Amniotic epithelial cell (primary cell): ENCODE data around the genes KDM2B and MORN3.

DNA sequence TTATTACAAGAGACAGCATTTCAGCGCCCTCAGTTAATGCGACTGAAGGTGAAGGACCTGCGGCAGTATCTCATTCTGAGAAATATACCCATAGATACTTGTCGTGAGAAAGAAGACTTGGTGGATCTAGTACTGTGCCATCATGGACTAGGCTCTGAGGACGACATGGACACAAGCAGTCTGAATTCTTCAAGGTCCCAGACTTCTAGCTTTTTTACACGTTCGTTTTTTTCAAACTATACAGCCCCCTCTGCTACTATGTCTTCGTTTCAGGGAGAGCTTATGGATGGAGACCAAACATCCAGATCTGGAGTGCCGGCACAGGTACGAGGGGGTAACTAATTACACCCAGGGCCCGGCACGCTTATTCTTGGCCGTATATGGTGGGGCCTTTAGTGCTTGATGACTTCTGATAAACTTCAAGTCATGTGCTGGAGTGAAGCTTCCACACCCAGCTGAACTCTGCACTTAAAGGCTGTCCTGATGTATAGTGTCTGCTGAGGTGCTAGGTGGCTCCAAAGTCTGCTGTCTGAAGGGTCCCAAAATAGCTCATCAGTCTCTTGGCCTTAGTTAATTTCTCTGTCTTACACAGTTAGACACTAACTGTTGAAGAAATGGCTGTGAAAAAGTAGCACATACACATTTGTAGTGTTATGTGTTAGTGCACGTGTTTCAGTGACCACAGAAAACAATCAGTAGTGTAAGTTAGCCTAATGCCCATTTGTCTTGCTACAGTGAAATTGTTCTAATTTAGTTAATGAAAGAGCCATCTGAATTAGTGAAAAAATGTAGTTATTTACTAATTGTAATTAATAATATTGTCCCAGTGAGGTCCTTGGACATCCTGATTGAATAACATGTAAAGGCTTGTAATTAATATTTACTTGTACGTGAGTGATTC is 17.9 kb downstream of the RNF34 start:
- RRBS: no CpG with 5 or more reads among the region's 15 CpGs

GRCh38 chr12:121423620-121424405 is 23.9 kb downstream of the RNF34 start:
- RRBS: no CpG with 5 or more reads among the region's 8 CpGs

GRCh38 chr12:121442510-121443204 is 42.7 kb downstream of the RNF34 start:
- RRBS: no CpG with 5 or more reads among the region's 47 CpGs

- RRBS: no CpG with 5 or more reads among the region's 4 CpGs
These were observed 50.2 kb downstream of the KDM2B start for GRCh38 chr12:121530513-121531183.

GRCh38 chr12:121535796-121536334 is 45.0 kb downstream of the KDM2B start:
- RRBS: no CpG with 5 or more reads among the region's 21 CpGs

- RRBS: 3% methylated on average over 4 of the region's 22 CpGs
These were observed at the start of gene KDM2B for GRCh38 chr12:121580879-121581475. Gene KDM2B (minus strand): TSS chr12:121581023.

DNA sequence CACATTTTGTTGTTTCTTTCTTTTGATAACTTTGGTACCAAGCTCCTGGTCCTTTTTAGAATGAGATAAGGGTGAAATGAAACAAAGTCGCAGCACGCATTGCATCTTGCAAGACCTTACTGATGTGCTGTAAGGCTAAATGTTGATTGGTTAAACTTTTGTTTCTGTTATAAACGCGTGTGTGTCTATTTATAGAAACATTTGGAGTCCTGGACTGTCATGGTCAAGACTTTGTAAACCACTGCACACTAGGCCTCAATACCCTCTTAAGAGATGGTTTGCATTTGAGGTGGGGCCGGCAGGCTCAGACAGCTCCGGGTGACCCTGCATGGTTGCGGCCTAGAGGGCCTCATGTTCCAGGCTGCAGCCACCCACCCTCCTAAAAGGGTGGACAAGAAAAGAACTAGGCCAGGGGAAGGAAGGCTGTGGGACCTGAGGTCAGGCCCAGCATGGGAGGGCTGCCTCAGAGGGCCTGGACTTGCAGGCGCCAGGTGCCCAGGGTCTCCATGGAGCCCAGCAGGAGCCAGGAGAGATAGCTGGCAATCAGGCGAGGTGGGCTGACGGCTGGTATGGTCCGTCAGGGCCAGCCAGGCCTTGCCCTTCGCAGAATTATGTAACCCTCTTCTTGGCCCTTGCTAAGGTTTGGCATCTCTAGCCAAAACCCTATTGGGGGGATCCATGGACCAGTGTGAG is 36.7 kb downstream of the MORN3 start:
- RRBS: no CpG with 5 or more reads among the region's 12 CpGs

DNA sequence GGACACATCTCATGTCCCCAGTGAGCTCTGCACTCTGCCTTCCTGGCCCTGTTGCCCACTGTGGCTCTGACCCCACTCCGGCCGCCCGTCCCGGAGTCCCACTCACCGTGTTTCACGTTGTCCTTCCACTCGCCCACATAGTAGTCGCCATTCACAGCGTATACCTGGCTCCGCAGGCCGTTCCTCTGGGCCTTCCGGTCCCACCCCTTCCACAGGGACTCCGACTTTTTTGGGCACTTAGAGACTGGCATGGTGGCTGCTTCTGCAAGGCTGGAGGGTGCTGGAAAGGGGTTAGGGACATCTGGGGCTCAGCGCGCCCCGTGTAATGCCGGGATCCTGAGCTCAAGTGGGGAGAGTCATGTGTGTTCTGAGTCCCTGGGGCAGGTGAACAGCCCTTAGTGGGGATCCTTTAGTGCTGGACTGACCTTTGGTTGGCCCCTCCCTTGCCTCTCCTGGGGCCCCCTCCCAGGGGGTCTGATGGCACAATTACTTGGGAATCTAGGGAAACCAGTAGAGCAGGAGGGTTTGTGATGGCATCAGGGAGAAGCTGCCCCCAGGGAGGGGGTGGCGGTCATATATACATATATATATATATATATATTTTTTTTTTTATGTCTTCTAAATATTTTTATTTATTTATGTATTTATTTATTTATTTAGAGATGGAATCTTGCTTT is at the start of gene MORN3:
TSS of gene MORN3 (minus strand) at position 422 of the 677 bp plus-strand sequence.
- RRBS: 93% methylated on average over 3 of the region's 18 CpGs

DNA sequence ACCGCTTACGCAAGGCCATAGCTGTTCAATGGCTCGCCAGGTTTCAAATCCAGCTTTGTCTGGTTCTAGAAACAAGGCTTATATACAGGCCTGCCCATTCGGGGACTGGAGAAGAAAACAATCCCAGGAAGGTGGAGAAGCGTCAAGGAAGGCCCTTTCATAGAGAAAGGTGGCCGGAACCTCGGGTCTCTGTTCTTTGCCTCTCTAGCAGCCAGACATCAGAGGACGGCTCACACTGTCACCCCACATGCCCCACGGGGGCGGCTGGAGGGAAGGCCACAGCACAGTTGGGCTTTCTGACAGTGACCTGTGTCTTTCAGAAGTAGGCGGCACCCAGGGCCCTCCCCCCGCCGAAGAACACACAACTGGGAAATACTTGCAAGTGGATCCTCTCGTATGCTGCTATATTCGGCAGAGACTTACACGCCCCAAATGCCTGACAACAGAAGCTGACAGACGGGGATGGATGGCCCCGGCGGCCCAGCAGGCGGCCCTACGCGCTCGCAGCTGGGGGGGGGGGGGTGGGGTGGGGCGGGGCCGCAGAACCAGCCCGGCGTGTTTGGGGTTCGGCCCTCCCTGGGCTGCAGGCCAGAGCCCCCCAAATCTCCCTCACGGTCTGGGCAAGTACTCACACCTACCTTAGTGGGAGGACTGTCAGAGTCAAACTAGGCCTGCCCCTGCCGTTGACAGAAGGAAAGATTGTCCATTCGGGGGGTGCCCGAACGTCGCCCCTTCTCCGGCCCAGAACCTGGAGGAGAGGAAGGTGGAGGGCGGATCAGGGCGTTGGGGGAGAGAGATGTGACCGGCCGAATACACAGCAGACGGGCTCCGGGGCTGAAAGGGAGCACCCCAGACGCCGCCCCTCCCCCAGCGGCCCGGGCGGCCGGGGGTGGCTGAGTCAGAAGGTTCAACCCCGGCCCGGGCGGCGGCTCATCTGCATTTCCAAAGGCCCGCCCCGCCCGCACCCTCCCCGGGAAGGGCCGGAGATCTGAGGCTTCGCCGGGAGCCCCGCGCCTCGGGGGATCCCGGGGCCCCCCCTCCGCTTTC is 4.3 kb upstream of the SETD1B start:
- RRBS: 3% methylated on average over 19 of the region's 63 CpGs

GRCh38 chr12:121809336-121810131 is 5.7 kb downstream of the SETD1B start:
- RRBS: no CpG with 5 or more reads among the region's 30 CpGs

DNA sequence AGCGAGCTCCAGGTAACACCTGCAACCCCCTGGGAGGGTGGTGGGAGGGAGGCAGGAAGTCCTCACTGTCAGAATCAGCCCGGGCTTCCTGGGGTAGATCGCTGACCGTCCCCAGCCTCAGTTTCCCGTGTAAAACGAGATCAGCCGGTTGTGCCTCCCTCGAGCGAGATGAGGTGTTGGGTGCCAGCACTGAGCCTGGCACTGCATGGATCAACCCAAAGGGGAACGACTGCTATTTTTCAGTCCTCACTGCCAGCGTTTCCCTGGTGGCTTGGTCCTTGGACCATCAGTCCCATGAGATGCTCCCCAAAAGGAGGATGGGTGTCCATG is 16.0 kb downstream of the SETD1B start:
- RRBS: 96% methylated on average over 6 of the region's 11 CpGs

DNA sequence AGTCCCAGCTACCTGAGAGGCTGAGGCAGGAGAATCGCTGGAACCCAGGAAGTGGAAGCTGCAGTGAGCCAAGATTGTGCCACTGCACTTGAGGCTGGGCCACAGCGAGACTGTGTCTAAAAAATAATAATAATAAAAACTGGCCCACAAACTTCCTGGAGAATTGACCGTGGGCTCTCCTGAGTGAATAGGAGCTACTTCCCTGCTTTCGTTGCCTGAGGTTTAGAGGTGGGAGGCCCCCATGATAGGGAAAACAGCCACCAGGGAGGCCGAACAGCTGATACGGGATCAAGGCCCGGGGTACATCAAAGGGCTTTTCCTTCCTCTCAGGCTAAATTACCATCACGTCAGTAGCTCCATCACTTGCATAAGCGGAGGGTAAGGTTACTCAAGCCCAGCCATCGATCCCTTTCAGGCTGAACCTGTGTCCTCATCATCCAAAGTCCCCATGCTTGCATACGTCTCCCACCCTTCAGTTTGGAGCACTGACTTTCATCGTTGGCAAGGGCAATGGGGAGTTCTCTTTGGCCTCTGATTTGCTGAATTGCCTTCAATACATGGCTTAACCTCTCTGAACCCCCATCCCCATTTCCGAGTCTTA is 12.3 kb upstream of the PSMD9 start:
- RRBS: no CpG with 5 or more reads among the region's 13 CpGs

- RRBS: no CpG with 5 or more reads among the region's 18 CpGs
These were observed 9.4 kb downstream of the MLXIP start for GRCh38 chr12:122087599-122088669.

DNA sequence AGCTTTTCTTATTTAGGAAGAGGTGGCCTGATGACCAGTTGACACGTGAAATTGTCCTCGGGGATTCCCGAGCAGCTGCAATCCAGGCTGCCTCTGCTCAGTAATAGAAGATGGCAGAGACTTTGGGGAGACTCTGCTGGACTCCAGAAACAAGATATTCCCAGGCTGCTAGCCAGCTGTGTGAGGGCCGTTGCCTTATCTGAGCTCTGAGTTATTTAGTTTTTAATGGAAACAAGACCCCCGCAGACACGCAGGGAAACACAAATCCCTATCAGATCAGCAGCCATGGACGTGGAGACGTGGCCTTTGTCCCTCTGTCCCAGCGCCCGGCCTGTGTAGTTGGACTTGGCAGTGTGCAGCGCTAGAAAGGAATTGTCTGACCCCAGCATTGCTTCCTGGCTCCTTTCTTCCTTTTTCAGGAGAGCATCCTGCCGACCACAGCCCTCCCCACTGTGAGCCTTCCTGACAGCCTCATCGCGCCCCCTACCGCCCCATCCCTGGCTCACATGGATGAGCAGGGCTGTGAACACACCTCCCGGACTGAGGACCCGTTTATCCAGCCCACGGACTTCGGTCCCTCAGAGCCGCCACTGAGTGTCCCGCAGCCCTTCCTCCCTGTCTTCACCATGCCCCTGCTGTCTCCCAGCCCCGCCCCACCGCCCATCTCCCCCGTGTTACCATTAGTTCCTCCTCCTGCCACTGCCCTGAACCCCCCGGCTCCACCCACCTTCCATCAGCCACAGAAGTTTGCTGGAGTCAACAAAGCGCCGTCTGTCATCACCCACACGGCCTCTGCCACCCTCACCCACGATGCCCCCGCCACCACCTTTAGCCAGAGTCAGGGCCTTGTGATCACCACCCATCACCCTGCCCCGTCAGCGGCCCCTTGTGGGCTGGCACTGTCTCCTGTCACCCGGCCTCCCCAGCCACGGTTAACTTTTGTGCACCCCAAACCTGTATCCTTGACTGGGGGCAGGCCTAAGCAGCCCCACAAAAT is 40.8 kb downstream of the IL31 start:
- RRBS: no CpG with 5 or more reads among the region's 34 CpGs

DNA sequence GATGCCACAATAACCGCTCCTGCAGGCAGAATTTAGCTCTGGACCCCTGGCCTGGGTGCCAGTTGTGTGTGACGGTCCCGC is 576 bp downstream of the DIABLO start:
- RRBS: no CpG with 5 or more reads among the region's 3 CpGs

GRCh38 chr12:122309555-122310290 is 43.4 kb upstream of the VPS33A start:
- RRBS: no CpG with 5 or more reads among the region's 9 CpGs

DNA sequence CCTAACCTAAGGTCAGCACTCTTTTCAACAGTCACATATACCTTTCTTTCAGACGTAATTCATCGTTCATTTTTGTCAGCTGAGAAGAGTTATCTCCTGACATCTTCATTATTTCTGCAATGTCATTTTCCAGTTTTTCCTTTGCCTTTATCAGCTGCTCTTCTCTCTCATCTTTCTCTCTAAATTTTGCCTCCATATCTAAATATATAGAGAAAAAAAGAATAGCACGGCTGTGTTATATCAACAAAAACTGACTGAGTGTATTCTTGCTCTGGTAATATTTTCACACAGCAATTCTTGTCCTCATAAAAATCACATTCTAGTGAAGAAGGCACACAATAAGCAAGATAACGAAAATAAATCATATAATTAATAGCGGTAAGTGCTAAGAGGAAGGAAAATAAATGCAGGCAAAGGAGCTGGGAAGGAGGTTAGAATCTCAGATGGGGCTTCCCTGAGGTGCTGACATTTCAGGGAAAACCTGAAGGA is 66.7 kb upstream of the VPS33A start:
- RRBS: no CpG with 5 or more reads among the region's 5 CpGs

GRCh38 chr12:122420942-122421234 is 1.6 kb downstream of the CLIP1 start:
- RRBS: no CpG with 5 or more reads among the region's 4 CpGs

DNA sequence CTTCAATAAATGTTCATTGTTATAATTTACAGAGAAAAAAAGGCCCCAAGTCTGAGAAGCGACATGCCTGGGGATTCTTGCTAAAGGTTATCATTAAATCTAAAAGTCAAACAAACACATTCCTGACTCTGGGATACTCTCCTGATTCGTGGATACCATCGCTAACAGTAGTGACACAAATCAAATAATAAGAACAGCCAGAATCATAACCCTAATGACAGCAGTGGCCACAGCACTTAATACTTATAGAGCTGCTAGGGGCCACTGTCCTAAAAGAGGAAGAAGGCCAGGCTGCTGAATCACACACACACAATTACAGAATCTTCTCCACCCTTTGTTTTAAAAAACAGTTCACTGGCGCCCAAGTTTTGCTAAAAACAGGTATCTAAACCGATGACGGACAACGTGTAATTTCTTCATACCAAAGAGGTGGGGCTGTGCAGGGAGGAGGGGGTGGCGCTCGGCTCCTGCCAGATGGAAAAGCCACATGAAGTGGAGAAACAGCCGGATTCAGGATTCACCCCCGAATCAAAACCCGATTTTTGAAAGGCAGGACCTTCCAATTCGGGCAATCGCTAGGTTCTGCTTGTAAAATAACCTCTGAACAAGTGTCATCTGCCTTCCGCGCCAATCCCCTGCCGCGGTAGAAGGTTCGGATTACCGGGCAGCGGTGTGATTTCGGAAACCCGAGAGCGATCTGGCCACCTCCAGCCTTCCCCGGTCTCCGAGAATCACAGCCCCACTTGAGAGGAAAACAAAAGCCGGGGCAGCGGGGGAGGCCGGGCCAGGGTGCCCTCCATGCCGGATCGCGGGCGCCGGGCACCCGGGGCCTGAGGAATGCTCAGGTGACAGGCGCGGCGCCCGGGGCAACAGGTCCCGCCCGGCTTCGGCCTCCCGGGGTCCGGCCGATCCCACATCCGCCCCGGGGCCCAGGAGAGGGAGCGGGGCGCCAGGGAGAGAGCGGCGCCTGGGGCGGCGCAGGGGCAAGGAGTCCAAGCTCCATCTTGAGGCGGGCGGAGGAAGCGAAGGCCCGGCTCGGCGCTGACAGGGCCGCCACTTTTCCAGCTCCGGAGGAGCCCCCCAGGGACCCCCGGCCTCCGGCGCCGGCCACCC is 878 bp downstream of the CLIP1 start:
- RRBS: 2% methylated on average over 11 of the region's 65 CpGs

DNA sequence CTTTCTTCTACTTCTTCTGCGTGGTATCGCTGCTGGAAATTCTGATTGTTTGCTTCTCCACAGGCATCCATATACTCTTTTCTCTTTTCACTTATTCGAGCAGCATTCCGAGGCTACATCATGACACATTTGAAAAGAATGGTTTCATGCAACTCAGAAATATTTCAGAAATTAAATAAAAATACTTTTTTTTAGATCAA is 18.9 kb downstream of the ZCCHC8 start:
- RRBS: no CpG with 5 or more reads among the region's 4 CpGs